NCI-H460 (cell line): ENCODE measurements around the gene PLXNC1.

DNA sequence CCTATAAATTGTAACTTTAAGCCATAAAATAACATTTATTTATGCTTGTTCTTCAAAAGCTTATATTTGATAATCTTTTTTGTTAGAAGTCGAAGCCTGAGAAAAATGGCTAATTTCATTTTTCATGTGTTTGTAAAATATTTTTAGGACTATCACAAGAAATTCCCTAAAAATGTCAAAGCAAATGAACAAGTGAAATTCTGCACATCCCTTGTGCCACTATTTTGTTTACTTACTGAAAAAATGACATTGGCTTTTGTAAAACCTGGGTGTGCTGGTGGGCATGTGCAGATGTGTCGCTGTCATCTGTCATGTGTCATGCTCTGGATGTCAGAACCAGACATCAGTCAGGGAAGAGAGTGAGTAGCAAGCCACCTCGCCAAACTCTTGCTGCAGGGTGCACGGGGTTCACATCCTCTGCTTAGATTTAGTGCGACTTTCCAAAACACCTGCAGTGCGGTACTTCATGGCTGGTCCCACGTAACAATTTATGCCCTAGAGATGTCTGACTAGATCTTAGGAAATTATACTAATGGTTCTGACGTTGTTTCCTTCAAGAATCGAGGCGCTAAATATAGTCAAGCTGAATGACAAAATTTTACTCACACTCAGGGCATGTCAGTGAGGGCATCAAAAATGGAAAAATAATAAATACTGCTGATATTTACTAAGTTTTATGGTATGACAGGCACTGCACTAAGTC is 106.6 kb downstream of the CRADD start:
RAMPAGE:
- cytosol, long total RNA: no peak
- long total RNA: no peak
- nucleus, long total RNA: no peak

RAMPAGE:
- cytosol, long total RNA: no peak
- long total RNA: no peak
- nucleus, long total RNA: no peak
Measured at GRCh38 chr12:94063089-94063744, 85.2 kb upstream of the PLXNC1 start.

RAMPAGE:
- cytosol, long total RNA: no peak
- long total RNA: no peak
- nucleus, long total RNA: no peak
Measured at GRCh38 chr12:94147696-94148288, 585 bp upstream of the PLXNC1 start.

GRCh38 chr12:94148289-94148996 is at the start of gene PLXNC1:
PLXNC1 (plus strand) TSS chr12:94148577.
RAMPAGE:
- cytosol, long total RNA: no peak
- long total RNA: no peak
- nucleus, long total RNA: no peak

RAMPAGE:
- cytosol, long total RNA: no peak
- long total RNA: no peak
- nucleus, long total RNA: no peak
Measured at GRCh38 chr12:94152259-94152829, 4.0 kb downstream of the PLXNC1 start.

DNA sequence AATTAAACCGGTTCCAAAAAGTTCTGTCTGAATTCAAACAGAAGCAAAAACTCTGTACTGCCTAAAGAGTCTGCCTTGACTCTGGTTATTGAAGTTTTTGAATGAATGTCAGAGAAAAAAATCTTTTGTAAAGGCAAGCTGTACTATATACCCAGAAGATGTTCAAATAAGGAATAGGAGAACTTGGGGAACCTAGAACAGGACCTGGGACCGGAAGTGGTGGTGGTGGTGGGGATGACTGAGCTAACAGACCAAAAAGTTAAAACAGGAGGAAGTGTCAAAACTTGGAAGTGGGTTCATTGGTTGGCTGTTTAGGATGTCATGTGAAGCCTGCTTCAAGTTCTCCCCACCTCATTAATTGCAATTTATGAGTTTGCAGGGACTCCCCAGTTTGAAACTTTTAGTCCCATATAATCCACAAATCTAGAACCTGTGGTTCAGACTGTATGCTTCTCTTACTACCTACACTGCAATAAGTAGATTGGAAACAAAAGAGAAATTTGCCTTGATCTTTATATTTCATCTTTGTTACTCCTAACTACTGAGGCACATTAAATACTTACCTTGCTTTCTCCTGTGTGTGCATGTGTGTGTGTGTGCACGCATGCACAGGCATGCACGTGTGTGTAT is 26.3 kb downstream of the PLXNC1 start:
RAMPAGE:
- cytosol, long total RNA: no peak
- long total RNA: no peak
- nucleus, long total RNA: no peak

DNA sequence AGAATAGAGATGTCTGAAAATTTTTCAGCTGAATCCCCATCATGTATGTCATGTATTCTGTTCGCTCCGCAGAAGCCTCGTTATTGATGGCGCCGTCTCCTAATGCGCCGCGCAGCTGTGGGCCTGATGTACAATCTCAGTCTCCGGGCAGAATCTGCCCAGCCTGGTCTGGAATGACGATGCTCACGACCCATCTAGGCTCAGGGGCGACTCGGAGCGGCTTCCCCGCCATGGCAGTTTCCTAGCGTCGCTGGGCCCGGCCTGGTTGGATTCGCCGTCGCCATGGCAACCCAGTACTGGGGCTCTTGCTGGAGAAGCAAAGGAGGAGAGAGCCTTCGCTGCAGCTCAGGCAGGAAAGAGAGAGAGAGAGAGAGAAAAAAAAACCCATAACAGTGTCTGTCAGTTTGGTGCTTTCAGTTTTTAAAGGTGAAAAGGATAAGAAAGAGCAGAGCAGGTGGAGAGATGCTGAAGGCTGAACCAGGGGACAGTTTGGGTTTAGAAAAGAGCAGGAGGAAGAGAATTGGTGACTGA is 38.5 kb downstream of the PLXNC1 start:
RAMPAGE:
- cytosol, long total RNA: no peak
- long total RNA: no peak
- nucleus, long total RNA: no peak

DNA sequence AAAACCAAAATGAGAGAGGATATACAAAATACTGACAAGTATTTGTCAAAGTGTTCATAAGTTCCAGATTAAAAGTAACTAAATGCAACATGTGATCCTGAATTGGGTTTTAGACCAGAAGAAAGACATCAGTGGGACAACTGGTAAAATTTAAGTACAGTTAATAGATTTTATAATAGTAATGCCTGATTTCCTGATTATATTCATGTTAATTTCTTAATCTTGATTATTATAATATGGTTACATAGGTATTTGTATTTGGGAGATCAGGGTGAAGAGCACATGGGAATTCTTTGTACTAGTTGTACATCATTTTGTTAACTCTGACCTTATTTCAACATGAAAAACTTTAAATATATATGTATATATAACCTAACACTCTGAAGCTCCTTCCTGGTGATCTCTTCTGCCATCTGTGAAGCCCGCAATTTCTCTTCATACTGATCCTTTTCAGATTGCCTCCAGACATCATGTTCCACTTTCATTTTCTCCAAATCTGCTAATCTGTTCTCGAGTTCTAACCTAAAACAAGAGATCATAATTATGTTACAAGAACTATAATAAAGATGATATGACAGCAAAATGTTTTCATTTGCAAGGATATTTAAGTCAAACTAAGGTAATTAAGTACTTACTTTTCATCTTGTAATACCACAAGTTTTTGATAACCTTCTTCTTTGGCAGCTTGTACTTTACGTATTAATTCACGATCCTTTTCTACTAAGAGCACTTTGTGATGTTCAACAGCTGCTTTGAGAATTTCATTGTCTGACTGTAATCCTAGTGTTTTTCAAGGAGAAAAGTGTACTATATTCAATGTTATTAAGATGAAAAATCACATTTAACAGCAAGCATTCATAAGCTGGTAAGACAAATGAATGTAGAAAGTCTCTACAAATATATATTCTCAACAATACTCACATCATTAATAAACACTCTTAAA is 92.0 kb downstream of the CEP83 start:
RAMPAGE:
- cytosol, long total RNA: no peak
- long total RNA: no peak
- nucleus, long total RNA: no peak

DNA sequence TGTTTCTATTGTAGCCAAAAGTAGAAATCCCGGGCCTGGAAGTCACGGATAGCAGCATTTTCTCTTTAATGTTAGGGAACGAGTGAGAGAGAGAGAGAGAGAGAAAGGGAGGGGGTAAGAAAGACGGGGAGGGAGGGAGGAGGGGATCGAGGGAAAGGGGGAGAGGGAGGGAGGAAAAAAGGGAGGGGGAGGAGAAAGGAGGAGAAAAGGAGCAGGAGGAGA is 34.8 kb downstream of the CEP83 start:
RAMPAGE:
- cytosol, long total RNA: start-site peak on the minus strand centred at position 113 of the sequence, 67 bp wide, 18 and 17 reads in 2 replicates
- long total RNA: start-site peak on the minus strand centred at position 105 of the sequence, 42 bp wide, 22 and 24 reads in 2 replicates
- nucleus, long total RNA: no peak

RAMPAGE:
- cytosol, long total RNA: no peak
- long total RNA: no peak
- nucleus, long total RNA: no peak
Measured at GRCh38 chr12:94561827-94562491, 88.4 kb downstream of the TMCC3 start.

DNA sequence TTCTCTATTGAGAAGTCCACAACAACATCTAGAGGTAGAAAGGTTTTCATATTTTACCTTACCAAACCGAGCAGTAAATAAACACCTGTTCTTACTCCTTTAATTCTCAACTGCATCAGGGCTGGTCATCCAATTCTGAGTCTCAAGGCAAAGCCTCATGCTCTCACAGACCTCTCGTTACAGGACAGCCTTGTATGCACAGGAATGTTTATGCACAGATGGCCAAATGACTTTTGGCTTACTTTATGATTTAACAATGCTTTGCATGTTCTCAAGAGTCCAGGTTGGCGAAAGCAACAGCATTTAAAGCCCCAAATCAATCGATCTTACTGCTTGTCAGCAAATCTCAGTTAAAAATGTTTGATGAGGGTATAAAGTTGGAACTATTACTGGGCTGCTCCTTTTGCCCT is 63.8 kb downstream of the TMCC3 start:
RAMPAGE:
- cytosol, long total RNA: no peak
- long total RNA: no peak
- nucleus, long total RNA: no peak

GRCh38 chr12:94621649-94622159 is 28.7 kb downstream of the TMCC3 start:
RAMPAGE:
- cytosol, long total RNA: no peak
- long total RNA: no peak
- nucleus, long total RNA: no peak

DNA sequence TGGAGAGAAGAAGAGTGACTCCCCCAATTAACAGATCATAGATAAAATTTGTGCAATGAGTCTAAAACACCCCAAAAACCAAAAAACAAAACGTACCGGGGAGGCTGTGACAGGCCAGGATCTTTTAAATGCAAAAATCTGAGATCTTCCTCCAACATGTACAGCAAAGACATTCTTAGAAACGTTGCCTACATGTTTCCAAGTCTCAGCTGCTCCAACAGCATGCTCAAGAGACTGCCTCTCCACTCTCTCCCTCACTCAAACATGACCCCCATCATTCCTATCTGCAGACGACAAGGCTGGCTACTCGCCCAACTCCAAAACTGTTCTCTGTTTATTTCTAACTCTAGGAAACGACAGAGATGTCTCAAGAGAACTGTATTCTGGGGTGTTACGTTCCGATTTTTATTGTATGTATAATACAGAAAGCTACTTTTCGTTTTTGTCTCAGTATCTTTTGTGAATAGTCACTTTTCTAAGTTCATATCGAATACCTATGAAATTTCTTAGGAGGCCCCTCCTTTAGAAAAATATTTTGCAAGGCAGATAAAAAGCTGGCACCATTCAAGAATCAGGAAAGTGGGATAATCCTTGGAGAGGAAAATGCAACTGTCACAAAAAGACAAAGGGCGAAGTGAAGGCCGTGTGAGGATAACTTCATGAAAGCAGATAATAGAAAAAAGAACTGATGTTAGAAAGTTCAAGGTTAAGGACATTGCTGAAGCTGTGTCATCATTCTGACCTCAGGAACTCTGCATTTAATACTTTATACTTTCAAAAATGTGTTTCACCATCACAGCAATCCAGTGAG is 57.7 kb upstream of the TMCC3 start:
RAMPAGE:
- cytosol, long total RNA: no peak
- long total RNA: no peak
- nucleus, long total RNA: no peak

GRCh38 chr12:94713089-94713641 is 62.8 kb upstream of the TMCC3 start:
RAMPAGE:
- cytosol, long total RNA: no peak
- long total RNA: no peak
- nucleus, long total RNA: no peak

DNA sequence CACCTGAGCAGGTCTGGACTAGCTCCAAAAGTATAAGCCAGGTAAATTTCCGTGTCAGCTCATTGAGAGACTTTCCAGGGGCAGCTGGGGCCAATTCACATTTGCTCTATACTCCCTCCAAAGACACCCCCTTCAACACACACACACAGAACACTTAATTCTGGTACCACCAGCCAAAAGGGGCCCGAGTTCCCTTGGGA is 131.4 kb downstream of the NDUFA12 start:
RAMPAGE:
- cytosol, long total RNA: no peak
- long total RNA: no peak
- nucleus, long total RNA: no peak

GRCh38 chr12:95173313-95174203 is 43.7 kb downstream of the FGD6 start:
RAMPAGE:
- cytosol, long total RNA: no peak
- long total RNA: no peak
- nucleus, long total RNA: no peak

GRCh38 chr12:95210308-95211305 is 6.7 kb downstream of the FGD6 start:
RAMPAGE:
- cytosol, long total RNA: no peak
- long total RNA: no peak
- nucleus, long total RNA: no peak

GRCh38 chr12:95336255-95336879 is 118.8 kb downstream of the VEZT start:
RAMPAGE:
- cytosol, long total RNA: no peak
- long total RNA: no peak
- nucleus, long total RNA: no peak

GRCh38 chr12:95472905-95473728 is 835 bp upstream of the METAP2 start:
RAMPAGE:
- cytosol, long total RNA: no peak
- long total RNA: no peak
- nucleus, long total RNA: no peak

RAMPAGE:
- cytosol, long total RNA: no peak
- long total RNA: no peak
- nucleus, long total RNA: no peak
Measured at GRCh38 chr12:95573698-95574628, 22.7 kb upstream of the USP44 start.